Panc1 (cell line): Measurements from ENCODE around the genes PHLDB2, C3orf52, GCSAM and CCDC80.

DNA sequence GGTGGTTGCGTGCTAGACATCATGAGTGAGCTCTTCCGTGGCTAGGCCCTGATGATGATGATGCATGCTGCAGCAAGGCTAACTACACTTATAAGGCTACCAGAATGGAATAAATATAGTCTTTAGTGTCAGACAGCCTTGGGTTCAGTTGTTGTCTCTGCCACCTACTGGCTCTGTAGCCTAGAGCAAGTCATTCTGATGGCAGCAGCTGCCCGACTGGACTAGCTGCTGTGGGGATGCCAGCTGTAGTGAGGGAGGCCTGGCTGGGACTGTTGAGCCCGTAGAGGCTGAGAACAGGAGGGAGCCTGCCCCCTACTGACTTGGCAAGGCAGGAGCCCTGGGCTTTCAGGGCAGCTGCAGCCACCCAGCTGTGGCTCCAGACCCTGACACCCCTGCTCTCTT is 21.4 kb upstream of the ZBED2 start:
- RRBS, 2 experiments: no CpG with 5 or more reads among the region's 4 CpGs

GRCh38 chr3:111720656-111721151 is 46.2 kb downstream of the PLCXD2 start:
- RRBS, 2 experiments: no CpG with 5 or more reads among the region's 3 CpGs

GRCh38 chr3:111732267-111732747 is 57.8 kb downstream of the PLCXD2 start:
- RRBS, 2 experiments: no CpG with 5 or more reads among the region's 3 CpGs

- RRBS, 2 experiments: no CpG with 5 or more reads among the region's 6 CpGs
Observed at GRCh38 chr3:111733122-111733655, 58.7 kb downstream of the PLCXD2 start.

- RRBS, 2 experiments: no CpG with 5 or more reads among the region's 11 CpGs
Observed at GRCh38 chr3:111858522-111858996, 506 bp upstream of the PHLDB2 start.

- RRBS, 2 experiments: 1 to 6% methylated on average over 27 to 37 of the region's 75 CpGs
Observed at GRCh38 chr3:111858997-111859923, at the start of gene PHLDB2. TSS of gene PHLDB2 (plus strand) at chr3:111859265.

- RRBS, 2 experiments: no CpG with 5 or more reads among the region's 2 CpGs
Observed at GRCh38 chr3:111904695-111905383, 45.8 kb downstream of the PHLDB2 start.

- RRBS, 2 experiments: under 1 to 5% methylated on average over 26 to 29 of the region's 73 CpGs
Observed at GRCh38 chr3:112086132-112087170, at the start of gene C3orf52. TSS of gene C3orf52 (plus strand) at chr3:112086389.

GRCh38 chr3:112113679-112114331 is 19.2 kb downstream of the GCSAM start:
- RRBS, 2 experiments: no CpG with 5 or more reads among the region's 4 CpGs

DNA sequence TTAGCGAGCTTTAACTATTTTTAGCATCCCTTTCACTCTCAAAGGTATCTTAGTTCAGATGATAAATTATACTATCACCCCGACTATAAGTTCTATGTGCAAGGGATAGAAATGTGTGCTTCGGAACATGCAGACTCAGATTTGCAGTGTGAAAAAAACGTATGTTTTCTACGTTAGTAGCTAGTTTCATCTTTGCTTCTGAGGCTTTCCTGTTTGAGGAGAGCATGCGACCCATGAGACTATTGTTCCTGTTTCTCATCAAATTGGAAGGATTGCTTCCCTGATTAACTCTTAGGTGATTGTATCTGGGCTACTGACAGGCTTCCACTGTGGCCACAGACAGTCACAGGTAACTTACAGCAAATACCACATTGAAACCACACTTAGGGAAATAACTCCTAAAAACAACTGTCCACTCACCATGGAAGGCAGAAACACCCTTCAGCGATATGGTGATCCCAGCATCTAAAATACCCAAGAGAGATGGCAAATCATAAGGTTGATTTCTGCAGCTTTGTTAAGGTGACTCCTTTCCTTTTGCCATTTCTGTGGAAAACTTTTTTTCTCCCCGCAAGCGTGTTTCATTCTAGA is 5.4 kb downstream of the GCSAM start:
- RRBS, 2 experiments: no CpG with 5 or more reads among the region's 9 CpGs

- RRBS, 2 experiments: no CpG with 5 or more reads among the region's 9 CpGs
Observed at GRCh38 chr3:112132401-112133640, at the start of gene GCSAM. TSS of gene GCSAM (minus strand) at chr3:112133248.

GRCh38 chr3:112224602-112225008 is 69.4 kb downstream of the SLC9C1 start:
- RRBS, 2 experiments: no CpG with 5 or more reads among the region's 1 CpG

- RRBS, 2 experiments: no CpG with 5 or more reads among the region's 3 CpGs
Observed at GRCh38 chr3:112334789-112335593, 2.0 kb downstream of the CD200 start.

- RRBS, 2 experiments: no CpG with 5 or more reads among the region's 6 CpGs
Observed at GRCh38 chr3:112365459-112366307, 32.7 kb downstream of the CD200 start.

DNA sequence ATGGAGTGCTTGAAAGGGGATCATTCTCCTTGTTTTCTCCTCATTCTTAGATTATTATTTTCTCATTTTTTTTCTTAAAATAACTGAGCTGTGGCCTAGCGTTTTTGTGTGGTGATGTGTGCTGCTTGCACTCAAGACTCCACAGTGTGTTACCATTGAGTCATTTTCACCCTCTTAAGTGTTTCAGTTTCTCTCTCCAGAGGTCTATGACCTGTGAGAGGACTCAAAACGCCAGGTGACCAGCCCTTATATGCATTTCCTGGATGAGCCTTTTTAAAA is 15.2 kb upstream of the BTLA start:
- RRBS, 2 experiments: no CpG with 5 or more reads among the region's 2 CpGs

- RRBS, 2 experiments: no CpG with 5 or more reads among the region's 7 CpGs
Observed at GRCh38 chr3:112629393-112629875, 11.5 kb downstream of the CCDC80 start.

DNA sequence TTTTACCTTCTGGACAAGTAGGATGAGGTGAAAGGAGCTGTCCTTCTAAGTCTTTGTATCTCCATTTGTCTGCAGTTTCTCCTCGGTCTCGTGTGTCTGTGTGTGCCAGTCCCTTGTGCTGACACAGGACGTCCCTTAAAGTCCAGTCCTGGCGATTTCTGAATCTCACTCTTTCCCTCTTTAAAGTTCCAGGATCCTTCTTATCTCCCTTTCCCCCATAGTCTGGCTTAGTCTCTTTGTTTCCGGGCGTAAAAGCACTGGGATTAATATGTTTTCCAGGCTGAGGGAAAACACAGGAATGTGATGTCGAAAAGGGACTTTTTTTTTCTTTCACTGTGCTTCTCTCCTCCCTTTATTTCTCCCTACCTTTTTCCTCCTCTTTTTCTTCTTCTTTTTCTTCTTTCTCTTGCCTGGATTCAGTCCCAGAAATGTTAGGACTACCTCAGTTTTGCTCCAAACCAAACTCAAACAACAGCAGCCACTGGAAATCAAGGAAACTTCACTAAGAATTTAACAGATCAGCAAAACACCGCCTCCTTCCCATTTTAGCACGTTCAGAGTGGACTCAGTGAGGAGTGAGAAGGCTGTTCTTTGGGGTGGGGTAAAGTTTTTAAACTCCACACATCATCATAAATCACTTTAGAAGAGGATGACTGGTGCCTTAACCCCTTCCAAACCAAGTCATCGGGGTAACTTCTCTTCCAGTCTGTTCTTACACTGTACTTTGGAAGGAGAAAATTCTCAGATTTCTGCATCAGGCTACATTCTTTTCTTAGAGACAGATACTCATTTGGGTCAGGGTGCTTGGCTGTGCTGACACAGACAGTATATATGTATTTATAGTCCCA is at the start of gene CCDC80:
Gene CCDC80, minus strand, starts transcription at position 586 of the 848 bp plus-strand sequence.
- RRBS, 2 experiments: no CpG with 5 or more reads among the region's 10 CpGs

- RRBS, 2 experiments: no CpG with 5 or more reads among the region's 6 CpGs
Observed at GRCh38 chr3:112676659-112677361, 35.9 kb upstream of the CCDC80 start.

DNA sequence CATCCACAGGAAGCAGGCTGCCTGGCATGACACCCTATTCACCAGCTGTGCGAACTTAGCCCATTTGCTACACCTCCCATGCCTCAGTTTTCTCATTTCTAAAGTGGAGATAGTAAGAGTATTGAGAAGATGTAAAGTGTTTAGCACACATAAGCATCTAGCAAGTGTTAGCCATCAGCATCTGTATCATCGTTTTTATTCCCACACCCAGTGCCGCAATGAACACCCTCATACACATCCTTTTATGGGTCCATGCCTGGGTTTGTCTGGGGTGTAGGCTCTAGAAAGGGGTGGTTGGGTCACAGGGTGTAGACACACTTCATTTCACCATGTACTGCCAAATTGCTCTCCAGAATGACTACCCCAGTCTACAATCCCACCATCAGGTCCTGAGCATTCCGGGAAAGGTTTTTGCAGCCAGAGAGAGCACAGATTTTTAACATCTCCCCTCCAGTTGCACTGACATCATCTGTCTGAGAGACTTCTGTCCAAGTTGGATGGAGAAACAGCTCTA is 71.8 kb downstream of the CD200R1L start:
- RRBS, 2 experiments: no CpG with 5 or more reads among the region's 4 CpGs

- RRBS, 2 experiments: no CpG with 5 or more reads among the region's 1 CpG
Observed at GRCh38 chr3:112813680-112814104, 33.0 kb downstream of the CD200R1L start.